UCH-1 (cell line): Measurements from ENCODE around the genes DDA1 and NXNL1.

GRCh38 chr19:17022046-17022709 lies 4.4 kb downstream of the CPAMD8 start:
- RRBS = no CpG with 5 or more reads among the region's 16 CpGs

- RRBS = no CpG with 5 or more reads among the region's 9 CpGs
Measured at GRCh38 chr19:17152538-17152853, 62.7 kb upstream of the USE1 start.

- RRBS = 4% methylated on average over 25 of the region's 107 CpGs
Measured at GRCh38 chr19:17235269-17236295, 9.6 kb downstream of the OCEL1 start.

DNA sequence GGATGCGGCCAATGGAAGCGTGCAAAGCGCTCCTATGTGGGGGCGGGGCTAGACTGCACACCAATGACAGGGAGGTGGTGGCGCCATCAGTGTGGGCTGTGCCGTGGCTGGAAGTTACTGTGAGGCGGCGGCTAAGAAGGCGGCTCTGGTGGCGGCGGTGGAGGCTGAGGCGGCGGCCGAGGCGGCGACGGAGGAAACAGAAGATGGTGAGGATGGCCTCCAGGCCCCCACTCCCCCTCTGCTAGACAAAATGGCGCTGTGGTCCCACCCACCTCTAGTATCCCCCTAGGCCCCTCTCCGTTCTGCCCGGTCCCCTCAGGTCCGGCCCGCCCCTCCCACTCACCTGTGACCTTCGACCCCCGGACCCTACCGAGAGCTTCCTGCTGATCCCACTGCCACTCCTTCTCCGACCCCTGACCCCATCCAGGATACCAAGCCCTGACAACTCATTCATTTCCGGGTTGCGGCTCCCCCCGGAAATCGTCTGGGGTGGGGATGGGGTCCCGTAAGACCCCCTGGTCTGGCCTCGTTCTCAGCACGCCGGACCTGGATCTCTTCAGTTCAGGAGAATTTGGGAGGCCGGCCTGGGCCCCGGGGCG lies at the start of gene DDA1:
TSS of gene DDA1 (plus strand) at position 112 of the 599 bp plus-strand sequence.
- RRBS = 5% methylated on average over 13 of the region's 37 CpGs

DNA sequence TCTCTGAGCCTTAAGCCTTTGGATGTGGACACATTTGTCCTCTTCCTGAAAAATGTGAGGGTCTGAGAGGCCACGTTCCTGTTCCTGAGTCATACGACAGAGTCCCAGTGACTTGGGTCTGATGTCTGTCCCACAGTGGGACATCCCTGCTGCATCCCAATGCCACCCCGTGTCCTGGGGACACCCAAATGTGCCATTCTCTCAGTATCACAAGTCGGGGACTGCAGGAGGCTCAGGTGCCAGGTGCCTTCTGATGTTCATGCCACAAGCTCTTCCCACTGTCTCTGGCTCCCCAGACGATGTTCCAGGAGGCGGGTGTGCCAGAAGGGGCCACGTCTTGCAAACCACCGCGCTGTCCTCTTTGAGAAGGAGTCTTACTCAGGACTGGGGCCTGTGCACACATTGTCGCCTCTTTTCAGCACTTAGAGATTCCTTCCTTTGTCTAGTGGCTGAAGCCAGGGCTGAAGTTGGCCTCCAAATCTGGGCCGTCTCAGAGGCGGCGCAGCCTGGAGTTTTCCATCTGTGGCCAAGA lies 12.0 kb downstream of the ANO8 start:
- RRBS = no CpG with 5 or more reads among the region's 13 CpGs

GRCh38 chr19:17323905-17324226 lies 10.8 kb downstream of the ANO8 start:
- RRBS = 19% methylated on average over 5 of the region's 14 CpGs

DNA sequence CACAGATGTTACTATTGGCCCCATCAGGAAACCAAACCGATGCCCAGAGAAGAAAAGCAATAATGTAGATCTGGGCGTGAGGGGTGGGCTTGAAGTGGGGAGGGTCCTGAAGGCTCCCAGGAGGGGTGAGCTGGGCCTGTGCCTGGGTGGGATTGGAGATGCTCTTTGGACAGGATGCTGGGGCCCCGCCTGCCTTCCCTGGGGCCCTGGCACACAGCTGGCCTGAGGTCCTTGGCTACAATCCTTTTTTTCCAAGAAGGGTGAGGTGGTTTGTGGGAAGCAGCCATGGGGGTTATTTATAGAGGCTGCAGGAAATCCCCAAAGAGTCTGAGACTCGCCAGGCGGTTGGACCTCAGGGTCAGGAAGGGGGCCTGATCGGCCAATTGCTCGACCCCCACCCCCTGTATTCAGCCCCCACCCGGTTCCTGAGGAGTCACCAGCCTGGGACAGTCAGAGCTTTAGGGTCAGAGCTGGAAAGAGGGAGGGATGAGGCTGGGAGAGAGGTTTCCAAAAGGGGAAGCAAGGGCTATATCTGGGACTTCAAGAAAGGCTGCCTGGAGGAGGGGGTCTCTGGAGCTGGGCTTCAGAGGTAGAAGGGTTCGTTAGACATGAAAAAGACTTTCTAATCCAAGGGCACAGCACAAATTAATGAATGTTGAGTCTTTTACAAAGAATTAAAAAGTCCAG lies 10.1 kb downstream of the GTPBP3 start:
- RRBS = no CpG with 5 or more reads among the region's 9 CpGs

- RRBS = no CpG with 5 or more reads among the region's 4 CpGs
Measured at GRCh38 chr19:17412786-17412982, 7.2 kb upstream of the MVB12A start.

DNA sequence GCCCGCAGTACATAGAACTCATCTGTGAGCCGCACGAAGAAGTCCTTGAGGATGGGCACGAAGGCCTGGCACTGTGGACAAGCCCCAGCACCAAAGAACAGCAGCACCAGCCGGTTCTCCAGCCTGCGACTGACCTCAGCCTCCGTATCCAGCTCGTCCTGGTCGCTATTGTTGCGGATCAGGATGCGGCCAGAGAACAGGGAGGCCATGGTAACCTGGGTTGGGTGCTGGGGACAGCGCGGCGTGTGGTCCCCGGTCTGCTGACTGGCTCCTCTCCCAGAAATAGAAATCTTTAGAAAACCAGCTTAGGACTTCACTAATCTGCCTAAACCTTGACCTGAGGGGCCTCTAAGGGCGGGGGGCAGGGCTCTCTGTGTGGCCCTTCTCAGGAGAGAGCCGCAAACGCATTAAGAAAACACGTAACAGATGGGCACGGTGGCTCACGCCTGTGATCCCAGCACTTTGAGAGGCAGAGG lies at the start of gene NXNL1:
TSS of gene NXNL1 (minus strand) at position 266 of the 476 bp plus-strand sequence.
- RRBS = no CpG with 5 or more reads among the region's 21 CpGs

DNA sequence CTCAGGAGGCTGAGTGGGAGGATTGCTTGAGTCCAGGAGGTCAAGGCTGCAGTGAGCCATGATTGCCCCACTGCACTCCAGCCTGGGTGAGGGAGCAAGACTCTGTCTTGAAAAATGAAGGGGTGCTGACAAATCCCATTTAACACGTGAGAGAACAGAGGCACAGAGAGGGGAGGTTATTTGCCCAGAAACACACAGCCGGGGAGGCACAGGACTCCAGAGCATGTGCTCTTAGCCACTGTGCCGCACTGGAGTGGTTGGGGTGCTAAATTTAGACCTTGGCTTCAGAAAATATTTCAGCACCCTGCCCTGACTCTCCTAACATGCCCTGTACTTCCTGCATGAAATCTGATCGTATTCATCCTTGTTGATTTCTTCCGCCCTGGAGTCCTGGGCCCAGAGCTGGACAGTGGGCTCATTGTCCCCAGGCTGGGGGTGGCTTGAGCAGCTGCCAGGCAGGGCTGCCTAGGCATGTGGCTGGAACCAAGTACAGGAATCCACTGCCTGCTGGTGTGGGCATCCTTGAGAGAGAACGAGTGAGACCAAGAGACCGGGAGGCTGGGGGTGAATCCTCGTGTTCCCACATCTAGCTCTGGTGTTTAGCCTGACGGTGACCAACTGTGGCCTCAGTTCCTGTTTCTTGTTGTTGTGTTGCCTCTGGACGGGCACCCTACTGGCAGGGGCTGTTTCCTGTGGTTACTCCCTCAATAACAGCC lies 5.3 kb downstream of the SLC27A1 start:
- RRBS = no CpG with 5 or more reads among the region's 10 CpGs

DNA sequence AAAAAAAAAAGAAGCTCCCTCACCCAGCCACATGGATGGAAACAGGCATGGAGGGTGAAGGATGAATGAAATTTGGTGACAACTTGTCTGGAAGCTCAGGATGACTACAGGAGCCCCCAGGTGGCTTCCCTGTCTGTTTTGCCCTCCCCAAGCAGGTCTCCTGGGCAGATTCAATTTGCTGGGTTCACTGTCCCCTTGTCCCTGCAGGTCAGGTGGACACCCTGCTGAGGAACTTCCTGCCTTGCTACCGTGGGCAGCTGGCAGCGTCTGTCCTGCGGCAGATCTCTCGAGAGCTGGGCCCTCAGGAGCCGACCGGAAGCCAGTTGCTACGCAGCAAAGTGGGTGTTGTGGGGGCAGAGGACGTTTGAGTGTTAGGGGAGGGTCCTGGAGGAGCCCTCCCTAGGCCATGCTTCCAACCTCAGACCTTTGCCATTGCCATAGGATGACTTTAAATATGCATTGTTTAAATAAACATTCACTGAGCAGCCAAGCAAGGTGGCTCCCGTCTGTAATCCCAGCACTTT lies 3.5 kb downstream of the NIBAN3 start:
- RRBS = no CpG with 5 or more reads among the region's 9 CpGs

DNA sequence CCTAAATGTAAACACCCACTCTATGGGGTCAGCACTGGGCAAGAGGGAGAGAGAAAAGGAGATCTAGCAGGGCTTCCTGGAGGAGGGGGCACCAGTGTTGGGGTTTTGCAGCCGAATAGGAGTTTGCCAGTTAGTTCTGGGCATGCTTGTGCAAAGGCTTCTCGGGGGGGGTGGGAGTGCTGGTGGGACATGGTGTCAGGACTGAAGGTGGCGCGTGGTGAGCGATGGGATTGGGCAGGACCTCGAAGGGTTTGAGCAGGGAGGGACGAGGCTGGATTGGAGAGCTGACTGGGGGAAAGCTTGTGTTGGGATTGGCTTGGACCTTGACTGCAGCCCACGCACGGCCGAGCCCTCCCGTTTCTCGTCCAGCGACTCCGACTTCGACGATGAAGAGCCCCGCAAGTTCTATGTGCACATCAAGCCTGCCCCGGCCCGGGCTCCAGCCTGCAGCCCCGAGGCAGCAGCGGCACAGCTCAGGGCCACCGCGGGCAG lies 19.2 kb upstream of the B3GNT3 start:
- RRBS = no CpG with 5 or more reads among the region's 23 CpGs

DNA sequence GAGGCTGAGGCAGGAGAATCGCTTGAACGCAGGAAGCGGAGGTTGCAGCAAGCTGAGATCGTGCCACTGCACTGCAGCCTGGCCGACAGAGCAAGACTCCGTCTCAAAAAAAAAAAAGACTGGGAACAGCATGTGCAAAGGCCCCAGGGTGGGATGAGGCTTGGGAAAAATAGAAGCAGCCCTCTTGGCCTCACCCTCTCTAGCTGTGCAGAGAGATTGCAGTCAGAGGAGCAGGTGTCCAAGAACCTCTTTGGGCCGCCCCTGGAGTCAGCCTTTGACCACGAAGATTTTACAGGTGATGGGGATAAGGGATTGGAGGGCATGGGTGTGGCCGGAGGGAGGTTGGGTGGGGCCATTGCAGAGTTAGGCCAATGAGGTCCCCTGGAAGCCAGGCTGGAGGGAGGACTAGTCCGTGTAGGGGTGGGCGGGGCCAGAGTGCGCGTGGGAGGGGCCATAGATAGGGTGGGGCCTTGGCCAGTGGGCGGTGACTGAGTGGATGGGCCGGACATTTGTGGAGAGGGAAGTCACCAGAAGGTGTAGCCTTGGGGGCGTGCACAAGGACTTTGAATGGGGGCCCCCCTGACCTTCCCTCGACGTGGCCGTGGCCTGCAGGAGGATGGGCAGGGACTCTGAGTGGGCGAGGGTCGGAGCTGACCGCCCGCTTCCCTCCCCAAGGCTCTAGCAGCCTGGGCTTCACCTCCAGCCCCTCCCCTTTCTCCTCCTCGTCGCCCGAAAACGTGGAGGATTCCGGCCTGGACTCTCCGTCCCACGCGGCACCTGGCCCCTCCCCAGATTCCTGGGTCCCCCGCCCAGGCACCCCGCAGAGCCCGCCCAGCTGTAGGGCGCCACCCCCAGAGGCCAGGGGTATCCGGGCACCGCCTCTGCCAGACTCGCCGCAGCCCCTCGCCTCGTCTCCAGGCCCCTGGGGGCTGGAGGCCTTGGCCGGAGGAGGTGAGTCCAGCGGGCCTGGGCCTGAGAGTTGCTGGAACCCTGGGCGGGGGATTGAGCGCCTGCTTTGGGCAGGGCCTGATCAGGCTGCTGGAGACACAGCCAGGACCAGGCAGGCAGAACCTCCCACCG lies 16.7 kb upstream of the B3GNT3 start:
- RRBS = 98% methylated on average over 6 of the region's 46 CpGs

DNA sequence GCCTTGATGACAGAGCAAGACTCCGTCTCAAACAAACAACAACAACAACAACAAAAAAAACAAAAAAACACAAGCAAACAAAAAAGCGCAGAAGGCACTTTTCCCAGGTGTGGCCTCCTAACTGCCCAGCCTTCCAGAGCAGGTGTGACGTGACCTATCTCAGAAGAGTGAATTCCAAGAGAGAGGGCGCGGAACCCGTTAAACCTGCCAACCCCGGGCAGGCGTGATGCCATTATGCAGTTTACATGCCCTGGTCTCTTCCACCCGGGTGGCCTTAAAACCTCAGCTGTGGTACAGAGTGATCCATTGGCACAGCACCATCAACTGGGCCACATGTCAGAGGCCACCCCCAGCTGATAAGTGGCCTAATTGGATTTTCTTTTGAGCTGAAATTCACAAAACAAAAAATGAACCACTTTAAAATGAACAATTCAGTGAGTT lies 3.7 kb upstream of the B3GNT3 start:
- RRBS = 93% methylated on average over 1 of the region's 9 CpGs

DNA sequence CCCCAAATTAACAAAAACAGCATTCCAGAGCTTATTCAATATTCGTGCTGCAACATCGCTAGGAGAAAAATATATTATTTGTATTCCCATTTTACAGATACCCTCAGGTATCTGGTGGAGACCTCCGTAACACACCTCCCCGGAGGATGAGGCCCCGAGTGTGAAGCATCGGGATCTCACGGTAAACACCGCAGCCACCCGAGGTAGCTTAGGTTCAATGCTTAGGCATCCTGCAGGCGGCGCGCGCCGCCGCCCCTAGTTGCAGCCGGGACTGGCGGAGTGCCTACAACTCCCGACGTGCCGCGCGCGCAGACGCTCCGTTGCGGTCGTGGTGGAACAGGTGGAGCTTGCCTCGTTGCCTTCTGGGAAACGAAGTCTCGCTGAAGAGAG lies 335 bp upstream of the RPL18A start:
- RRBS = no CpG with 5 or more reads among the region's 30 CpGs

DNA sequence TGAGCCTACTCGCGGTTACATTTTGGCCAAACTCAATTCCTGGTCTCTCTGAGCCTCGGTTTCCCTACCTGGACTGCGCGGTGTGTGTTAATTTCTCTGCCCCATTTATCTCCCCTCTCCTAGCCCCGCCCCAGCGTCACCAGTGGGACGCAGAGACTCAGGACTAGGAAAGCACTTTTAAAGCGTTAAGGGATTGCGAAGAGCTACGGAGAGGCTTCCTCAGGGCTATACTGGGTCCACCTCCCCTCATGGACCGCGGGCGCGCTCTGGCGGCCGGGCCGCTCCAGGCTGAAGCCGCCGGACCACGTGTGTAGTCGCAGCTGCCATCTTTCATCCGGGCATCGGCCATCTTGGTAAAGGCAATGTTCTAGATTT lies 410 bp upstream of the CCDC124 start:
- RRBS = under 1% methylated on average over 3 of the region's 24 CpGs

- RRBS = 29% methylated on average over 6 of the region's 44 CpGs
Measured at GRCh38 chr19:17947125-17947937, 14.5 kb downstream of the CCDC124 start.

DNA sequence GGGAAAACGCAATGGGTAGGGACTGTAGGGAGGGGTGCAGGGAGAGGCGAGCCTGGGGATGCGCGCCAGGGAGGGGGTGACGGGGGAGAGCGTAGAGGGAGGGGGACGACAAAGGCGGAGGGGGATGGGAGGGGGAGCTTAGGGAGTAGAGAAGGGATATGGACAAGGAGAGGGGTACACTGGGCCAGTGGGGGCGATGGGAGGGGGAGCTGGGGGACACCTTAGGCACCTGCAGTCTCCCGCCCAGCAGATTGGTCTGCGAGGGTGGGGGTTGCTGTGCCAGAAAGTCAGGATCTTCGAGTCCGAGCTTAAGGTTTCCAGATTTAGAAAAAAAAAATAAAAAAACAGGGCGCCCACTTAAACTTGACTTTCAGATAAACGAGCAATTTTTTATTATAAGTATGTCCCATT lies 15.7 kb downstream of the CCDC124 start:
- RRBS = no CpG with 5 or more reads among the region's 15 CpGs

GRCh38 chr19:17953734-17954309 lies 13.1 kb upstream of the KCNN1 start:
- RRBS = no CpG with 5 or more reads among the region's 8 CpGs

DNA sequence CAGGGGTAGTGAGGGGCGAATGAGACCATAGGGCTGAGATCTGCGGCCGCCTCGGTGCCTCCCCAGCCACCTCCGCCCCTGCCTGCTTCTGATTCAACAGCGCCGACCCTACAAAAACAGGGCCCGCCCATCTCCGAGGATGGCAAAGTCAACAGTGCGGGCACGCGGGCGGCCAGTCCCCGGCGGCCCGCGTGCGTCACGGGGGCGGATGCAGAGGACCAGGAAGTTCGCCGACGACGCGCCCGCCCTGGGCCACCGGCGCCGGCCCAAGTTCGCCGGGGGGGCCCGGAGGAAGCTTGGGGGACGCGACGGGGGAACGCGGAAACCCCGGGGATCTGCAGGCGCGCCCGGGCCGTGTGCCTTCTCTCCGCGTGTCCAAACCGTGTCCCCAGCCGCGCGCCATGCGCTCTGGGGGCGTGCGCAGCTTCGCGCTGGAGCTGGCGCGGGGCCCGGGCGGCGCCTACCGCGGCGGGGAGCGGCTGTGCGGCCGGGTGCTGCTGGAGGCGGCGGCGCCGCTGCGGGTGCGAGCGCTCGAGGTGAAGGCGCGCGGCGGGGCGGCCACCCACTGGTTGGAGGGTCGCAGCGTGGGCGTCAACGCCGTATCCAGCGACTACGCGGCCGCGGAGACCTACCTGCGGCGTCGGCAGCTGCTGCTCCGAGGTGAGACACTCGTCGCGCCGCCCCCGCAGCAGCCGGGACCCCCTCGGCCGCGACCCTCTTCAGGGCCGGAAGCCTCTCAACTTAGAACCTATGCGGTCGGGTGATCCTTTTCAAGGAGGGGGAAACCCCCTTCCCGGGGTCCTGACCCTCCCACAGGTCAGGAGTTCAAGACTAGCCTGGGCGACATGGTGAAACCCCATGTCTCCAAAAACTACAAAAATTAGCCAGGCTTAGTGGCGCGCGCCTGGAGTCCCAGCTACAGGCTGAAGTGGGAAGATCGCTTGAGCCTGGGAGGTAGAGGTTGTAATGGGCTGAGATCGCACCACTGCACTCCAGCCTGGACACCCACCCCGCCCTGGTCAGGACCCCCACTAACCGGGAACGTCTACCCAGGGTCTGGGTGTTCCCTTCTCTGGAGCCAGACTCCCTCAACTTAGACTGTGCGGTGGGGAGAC lies 6.7 kb upstream of the ARRDC2 start:
- RRBS = 3% methylated on average over 44 of the region's 114 CpGs